Cardiac fibroblast (primary cell): ENCODE data around the genes SYNM and TTC23.

- RRBS, result no CpG with 5 or more reads among the region's 3 CpGs
Measured at GRCh38 chr15:99090254-99090832, 14.5 kb upstream of the SYNM start.

- RRBS, result no CpG with 5 or more reads among the region's 17 CpGs
Measured at GRCh38 chr15:99096758-99097532, 7.9 kb upstream of the SYNM start.

DNA sequence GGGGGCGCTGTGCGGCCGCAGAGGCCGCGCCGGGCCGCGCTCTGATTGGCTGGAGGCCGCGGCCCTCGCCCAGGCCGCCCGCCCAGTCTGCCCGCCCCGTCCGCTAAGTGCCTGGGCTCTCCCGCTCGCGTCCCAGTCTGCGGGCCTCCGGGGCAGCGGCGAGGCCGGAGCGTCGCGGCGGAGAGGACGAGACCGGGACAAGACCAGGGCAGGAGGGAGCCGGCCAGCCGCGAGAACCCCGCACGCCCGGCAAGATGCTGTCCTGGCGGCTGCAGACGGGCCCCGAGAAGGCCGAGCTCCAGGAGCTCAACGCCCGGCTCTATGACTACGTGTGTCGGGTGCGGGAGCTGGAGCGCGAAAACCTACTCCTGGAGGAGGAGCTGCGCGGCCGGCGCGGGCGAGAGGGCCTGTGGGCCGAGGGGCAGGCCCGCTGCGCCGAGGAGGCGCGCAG, at the start of gene SYNM:
Gene SYNM, plus strand, starts transcription at position 135 of the 451 bp plus-strand sequence.
- RRBS, result 1% methylated on average over 14 of the region's 59 CpGs

DNA sequence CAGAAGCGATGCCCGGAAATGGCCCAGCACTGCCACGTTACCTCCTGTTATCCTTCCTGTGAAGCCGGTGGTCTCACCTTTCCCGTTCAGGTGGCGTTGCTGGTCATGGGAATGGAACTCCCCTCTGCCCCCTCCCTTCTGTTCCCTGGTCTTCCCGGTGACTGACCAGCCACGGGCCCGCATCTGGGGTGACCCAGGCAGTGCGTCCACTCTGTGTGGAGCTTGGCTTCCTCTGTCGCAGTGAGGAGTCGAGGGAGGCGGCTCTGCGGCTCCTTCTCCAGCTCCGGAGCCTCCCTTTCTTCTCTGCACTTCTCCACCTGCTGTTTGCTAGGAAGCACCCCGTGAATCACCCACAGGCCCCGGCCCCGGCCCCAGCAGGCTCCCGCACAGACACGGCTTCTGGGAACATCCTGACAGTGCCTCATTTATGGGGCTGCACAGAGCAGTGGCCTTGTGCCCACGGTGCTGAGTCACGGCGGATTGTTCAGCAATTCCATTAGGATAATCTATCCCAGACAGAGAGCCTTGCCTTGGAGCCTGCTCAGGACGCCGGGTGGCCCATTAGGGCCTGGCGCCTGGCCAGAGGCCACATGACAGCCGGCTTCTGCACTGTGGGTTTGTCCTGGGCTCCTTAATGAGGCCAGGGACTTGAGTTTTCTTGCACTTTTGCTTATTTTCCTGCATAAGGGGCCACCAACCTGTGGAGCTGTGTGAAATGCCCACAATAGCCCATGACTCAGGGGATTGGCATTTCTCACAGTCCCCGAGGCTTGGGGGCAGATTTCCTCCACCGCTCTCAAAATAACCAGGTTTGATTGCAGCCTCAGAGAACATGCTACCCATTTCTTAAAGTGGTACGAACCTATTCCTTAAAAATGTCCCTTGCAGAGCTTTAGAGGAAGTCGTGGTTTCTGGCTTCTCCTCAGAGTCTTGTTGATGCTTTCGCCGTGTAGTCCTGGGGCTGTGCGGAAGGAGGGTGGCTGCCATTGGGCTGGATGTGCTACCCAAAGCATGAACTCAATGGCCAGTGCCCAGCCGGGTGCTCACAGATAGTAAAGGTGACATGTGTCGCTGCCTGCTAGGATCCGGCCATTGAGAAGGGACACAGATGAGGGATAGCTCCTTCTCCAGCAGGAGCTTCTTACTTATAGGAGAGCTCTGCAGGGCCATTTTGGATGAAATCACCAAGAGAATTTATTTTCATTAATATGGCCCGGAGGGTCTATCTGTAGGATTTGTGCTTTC, 18.9 kb downstream of the SYNM start:
- RRBS, result 28% methylated on average over 12 of the region's 38 CpGs

DNA sequence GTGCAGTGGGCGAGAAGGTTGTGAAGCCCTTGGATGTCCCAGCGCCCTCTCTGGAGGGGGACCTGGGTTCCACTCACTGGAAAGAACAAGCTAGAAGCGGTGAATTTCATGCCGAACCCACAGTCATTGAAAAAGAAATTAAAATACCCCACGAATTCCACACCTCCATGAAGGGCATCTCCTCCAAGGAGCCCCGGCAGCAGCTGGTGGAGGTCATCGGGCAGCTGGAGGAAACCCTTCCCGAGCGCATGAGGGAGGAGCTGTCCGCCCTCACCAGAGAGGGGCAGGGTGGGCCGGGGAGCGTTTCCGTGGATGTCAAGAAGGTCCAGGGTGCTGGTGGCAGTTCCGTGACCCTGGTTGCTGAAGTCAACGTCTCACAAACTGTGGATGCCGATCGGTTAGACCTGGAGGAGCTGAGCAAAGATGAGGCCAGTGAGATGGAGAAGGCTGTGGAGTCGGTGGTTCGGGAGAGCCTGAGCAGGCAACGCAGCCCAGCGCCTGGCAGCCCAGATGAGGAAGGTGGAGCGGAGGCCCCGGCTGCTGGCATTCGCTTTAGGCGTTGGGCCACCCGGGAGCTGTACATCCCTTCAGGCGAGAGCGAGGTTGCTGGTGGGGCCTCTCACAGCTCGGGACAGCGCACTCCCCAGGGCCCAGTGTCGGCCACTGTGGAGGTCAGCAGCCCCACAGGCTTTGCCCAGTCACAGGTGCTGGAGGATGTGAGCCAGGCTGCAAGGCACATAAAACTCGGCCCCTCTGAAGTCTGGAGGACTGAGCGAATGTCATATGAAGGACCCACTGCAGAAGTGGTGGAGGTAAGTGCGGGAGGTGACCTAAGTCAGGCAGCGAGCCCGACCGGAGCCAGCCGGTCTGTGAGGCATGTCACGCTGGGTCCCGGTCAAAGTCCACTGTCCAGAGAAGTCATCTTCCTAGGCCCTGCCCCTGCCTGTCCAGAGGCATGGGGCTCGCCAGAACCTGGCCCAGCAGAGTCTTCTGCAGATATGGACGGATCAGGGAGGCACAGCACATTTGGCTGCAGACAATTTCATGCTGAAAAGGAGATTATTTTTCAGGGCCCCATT, 26.5 kb downstream of the SYNM start:
- RRBS, result no CpG with 5 or more reads among the region's 42 CpGs

DNA sequence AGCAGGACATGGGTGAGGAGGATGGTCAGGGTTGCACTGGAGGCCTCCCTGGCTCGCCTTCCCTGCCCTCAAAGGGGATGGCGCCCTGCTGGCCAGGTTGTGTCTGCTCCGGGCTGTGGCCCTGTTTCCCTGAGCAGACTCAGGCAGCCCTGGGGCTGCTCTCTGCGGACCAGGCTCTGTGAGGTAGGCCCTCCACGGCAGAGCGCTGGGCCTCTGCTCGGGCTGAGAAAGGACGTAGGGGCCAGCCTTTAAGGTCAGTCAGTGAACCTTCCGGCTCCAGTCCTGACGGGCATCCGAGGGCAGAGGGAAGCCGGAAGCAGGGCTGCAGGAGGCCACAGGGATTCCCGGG, 33.8 kb downstream of the SYNM start:
- RRBS, result 93% methylated on average over 3 of the region's 13 CpGs

DNA sequence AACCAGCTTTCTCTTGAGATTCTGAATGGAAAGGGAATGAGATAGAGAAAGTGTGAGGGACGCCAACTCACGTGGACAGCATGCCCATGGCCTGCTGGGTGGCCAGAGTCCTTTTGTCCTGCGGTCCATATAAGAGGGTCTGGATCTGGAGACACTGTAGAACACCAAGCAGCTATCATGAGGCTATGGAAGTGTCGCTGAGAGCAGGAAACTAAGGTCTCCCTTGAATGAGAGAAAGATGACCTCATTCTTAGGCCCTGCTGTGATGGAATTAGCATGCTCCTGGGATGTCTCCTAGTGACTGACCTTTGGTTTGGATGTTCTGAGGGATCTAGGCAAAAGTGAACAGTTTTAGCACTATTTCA, 34.3 kb downstream of the SYNM start:
- RRBS, result no CpG with 5 or more reads among the region's 4 CpGs

DNA sequence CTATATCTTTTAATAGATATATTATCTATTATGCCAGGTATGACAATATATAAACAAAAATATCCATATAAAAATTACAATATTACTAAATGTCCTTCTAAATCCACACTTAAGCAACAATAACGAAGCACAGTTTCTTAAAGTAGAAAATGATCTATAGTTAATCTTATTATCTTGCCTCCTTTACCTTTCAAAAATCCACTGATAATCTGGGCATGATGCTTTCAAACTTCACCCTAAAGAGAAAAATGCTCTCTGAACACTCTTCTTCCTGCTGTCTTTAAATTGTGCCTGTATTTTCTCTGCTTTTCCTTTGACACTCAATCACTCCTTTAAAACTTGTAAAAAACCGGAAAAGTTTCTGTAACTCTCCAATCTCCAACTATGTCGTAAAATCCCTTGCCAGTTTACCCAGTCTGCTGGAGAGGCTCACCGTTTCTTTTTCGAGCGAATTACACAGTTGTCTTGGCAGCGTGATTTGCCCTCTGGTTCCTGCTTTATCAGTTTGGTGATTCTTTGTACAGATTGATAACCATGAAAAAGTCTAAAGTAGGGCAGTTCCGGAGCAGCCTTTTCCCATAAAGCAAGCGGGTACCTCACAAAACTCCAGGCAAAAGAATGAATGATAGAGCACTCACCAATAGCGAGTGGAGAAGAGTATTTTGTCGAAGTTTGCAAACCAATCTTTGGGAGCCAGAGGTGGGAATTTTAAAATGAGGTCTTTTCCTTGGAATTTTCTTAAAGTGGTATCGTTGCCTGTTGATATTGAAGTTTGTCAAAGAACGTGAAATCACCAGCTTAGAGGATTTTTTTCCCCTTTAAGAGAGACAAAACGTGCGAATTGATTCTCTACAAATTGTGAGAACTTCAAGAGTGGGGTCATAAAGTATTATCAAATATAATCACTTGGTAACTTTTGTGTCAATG, at the start of gene TTC23:
Gene TTC23, minus strand, starts transcription at position 598 of the 927 bp plus-strand sequence.
- RRBS, result no CpG with 5 or more reads among the region's 15 CpGs

DNA sequence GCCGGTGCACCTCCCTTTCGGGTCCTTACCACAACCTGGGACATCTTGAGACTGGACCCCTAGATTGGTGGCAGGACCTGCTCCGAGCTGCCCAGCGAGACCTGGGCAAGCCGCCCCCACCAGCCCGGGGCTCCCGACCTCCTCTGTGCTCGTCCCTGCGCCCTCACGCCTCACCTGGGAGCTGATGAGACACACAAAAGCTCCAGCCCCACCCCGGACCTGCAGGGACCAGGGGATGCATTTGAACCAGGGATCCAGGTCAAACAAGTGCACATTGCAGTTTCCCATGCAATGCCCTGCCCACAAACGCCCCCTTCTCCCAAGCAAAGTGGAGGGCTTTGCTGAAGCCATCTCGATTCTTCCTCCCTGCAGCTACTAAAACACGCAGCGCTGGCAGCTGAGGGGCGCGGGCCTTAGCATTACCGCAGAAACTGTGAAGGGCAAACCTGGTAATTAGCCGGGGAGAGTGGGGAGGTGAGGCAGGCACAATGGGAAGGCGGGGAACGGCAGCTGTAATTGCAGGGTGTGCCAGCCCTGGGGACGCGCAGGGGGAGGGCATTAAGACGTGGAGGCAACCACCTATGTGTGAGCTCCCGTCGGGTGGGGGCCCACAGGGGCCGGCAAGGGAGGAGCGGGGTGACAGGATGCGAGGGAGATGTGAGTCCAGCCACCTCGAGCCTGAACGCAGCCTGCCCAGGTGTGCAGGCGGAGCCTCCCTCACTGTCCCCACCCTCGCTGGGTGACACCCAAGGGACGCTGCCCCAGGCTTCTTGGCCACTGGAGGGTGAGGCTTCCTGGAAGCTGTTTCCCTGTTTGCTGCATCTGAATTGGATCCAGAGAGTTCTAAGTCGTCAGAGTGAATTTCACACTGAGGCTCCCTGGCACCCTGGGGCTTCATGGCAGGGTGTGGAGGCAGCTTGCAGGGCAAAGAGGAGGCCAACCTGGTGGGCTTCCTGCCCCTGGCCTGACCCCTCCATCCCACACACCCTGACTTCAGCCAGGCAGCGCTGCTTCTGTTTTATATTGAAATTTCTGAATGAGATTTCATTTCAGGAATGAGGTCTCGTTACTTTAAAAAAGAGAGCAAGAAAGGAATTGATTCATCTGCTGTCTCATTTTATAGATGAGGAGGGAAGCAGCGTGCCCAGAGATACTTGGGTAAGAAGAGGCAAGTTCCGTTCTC, 130.7 kb upstream of the MEF2A start:
- RRBS, result 63% methylated on average over 5 of the region's 39 CpGs

- RRBS, result no CpG with 5 or more reads among the region's 12 CpGs
Measured at GRCh38 chr15:99466815-99467111, 99.0 kb upstream of the MEF2A start.

- RRBS, result no CpG with 5 or more reads among the region's 3 CpGs
Measured at GRCh38 chr15:99631106-99631745, 65.4 kb downstream of the MEF2A start.

- RRBS, result no CpG with 5 or more reads among the region's 6 CpGs
Measured at GRCh38 chr15:100715869-100716237, 113.5 kb downstream of the ASB7 start.

- RRBS, result no CpG with 5 or more reads among the region's 2 CpGs
Measured at GRCh38 chr15:100940740-100941415, 21.7 kb downstream of the LRRK1 start.

GRCh38 chr15:101068688-101069706, 149.8 kb downstream of the LRRK1 start:
- RRBS, result 9% methylated on average over 3 of the region's 24 CpGs

DNA sequence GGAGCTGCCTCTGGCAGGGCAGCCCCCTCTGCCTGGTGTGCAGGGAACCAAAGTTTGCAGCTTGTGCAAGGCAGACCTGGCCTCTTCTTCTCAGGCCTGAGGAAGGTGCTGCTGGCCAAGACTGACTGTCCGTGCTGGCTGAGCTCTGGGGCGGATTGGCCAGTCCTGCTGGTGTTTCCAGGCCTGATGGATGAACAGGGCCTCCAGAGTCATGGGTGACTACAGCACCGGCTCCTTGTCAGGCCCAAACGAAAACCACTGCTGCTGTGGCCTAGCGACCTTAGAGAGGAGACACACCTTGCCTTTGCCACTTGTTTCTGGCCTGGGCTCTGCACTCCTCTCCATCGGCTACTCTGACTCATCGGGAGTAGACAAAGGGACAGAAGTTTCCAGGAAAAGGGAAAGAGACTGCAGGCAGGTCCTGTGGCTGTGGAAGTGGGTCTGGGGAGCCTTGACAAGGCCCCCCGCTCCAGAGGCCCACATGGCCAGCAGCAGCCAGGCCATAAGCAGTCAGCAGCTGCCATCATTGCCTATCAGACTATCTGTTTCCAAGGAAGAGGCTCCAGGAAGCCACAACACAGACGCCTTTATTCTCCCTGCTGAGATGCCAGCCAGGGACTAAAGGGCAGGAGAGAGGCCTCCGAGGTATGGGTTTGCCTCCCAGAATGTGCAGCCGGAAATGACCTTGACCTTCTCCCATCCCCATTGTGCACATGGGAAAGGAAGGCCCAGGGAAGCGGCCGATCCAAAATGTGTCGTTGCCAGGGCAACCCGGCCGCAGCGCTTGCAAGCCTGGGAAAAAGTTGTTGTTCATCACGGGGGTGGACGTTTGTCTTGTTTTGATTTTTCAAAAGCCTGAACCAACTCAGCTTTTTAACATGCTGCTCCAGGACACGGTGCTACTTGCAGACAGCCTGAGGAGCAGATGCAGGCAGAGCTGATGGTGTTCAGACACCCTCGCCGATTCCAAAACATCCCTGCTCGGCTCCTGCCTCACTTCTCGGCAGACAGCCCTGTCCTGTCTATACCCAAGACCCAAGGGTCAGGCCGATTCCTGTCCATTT, 160.4 kb downstream of the CHSY1 start:
- RRBS, result 11% methylated on average over 4 of the region's 25 CpGs

DNA sequence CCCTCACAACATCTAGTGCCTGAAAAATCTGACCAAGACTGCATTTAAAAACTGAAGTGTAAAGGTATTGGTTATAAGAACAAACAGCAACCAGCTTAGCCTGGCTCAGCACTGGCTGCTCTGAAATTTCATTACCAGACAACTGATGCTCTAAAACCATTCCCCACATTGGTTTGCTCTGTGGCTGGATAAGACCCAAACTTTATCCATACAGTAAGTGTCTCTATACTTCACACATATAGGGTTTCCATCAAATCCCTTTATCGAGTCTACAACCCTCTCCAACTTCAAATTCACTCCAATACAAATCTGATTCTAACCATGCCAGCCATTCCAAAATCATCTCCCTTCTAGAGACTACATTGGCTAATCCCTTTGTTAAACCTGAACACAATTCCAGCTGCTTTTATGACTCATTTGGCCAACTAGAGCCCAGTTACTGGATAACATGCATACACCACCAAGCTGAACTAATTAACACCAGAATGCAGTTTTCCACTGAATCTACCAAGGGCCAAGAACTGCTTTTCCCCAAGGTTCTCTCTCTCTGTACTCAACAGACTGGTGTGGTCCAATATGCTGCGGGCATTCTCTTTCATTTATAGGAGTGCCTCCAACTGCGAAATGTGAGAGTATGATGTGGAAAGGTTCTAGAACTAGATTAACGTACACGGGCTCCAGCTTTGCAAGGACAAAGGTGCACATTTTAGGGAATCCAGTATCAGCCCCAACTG, 1.6 kb downstream of the CHSY1 start:
- RRBS, result no CpG with 5 or more reads among the region's 5 CpGs

- RRBS, result no CpG with 5 or more reads among the region's 1 CpG
Measured at GRCh38 chr15:101274850-101275113, 2.5 kb downstream of the SELENOS start.

DNA sequence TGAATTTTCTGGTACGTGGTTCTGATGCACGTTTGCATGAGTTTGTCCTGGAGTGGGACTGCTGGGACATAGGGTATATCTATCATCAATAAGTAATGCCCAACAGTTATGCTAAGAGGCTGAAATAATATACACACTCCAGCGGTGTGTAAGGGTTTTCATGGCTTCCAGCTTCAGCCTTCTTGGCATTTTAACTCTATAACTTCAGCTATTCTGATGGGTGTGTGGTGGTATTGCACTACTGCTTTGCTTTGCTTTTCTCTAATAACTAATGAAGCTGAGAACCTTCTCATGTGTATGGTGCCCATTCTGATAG, 1.1 kb upstream of the SNRPA1 start:
- RRBS, result no CpG with 5 or more reads among the region's 3 CpGs

GRCh38 chr15:101328236-101328871, 33.3 kb upstream of the SNRPA1 start:
- RRBS, result no CpG with 5 or more reads among the region's 12 CpGs

DNA sequence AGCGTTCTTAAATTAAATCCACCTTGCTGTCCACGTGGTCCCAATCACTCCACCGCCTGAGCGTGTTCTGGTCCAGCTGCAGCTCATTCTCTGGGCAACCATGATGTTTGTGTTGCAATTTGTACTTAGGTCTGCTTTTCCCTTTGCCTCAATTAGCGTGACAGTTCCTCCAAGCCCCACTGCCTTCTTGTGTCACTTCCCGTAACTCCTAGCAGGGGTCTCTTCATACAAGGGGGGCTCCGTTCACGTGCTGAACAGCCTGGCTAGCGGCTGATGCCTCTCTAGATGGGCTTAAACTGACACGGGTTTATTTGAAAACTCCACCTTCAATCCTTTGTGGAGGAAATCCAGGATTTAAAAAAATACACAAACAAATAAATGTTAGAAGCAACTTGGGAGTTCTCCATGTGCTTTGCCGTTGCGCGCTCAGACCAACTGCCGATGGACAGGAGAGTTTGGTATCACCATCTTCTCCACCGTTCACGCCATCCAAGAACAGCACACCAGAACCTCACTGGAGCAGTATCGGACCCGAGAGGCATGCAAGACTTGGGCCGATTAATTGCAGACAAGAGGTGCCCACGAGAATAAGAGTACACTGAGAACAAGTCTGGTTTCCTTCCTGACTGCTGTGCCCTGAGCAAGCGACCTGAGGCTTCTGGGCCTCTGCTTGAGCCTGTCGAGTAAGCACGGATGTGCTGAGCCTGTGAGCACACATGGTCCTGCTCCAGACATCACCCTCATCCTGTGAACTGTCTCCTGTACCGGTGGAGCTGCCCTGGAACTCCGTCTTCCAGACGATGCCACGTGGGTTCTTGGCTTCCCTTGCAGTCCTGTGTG, 34.0 kb upstream of the SNRPA1 start:
- RRBS, result no CpG with 5 or more reads among the region's 27 CpGs